Suprapubic skin (tissue), 4 donors: ENCODE measurements around the gene OR1L1.

GRCh38 chr9:121002565-121002985, 47.5 kb downstream of the C5 start:
- PRO-cap, result no peak
- RAMPAGE, long total RNA, 4 experiments, result no peak in any of the 4 experiments

DNA sequence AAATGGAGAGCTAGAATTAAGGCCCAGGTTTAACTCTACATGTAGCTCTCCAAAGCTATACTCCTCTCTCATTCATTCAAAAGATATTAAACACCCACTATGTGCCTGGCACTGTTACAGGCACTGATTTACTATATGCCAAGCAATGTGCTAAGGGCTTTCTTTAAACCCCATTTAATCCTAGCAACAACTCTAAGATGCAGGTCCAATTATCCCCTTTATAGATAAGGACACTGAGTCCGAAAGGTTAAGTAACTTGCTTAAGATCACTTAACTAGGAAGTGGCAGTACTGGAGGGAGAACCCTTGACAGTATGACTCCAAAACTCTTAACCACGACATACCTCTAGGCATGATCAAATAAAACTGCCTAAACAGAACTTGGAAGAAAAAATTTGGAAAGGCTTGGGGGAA, 1.8 kb downstream of the RAB14 start:
- PRO-cap, result no peak
- RAMPAGE, long total RNA, 4 experiments, result no peak in any of the 4 experiments

GRCh38 chr9:121213043-121213712, 11.5 kb upstream of the RAB14 start:
- PRO-cap, result no peak
- RAMPAGE, long total RNA, 4 experiments, result no peak in any of the 4 experiments

DNA sequence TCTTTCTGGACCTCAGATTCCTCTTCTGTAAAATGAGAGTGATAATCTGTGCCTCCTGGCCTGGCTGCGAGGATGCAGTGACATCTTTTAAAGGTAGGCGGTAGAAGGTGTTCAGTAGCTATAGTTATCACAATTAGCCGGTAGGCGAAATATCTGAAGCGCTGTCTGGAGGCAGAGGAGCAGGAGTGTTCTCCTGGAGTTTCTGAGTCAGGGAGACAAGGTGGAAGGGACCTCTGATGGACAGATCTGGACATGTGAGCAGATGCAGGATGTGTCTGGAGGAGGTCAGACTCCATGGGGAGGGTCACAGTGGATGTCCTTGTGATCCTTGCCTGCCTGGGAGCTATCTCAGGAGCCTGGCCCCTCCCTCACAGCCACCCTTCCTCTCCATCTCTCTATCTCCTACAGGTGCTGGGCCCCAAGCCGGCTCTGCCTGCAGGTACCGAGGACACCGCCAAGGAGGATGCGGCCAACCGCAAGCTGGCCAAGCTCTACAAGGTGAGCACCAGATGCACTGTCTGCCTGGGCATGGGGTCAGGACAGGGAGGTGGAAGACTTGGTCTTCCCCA, 45.6 kb downstream of the GSN start:
- PRO-cap, result no peak
- RAMPAGE, long total RNA, 4 experiments, result start-site peak on the plus strand in 2 of 4 experiments, centred at positions 450 to 453 of the sequence, 44 to 138 reads per replicate

- PRO-cap, result no peak
- RAMPAGE, long total RNA, 4 experiments, result no peak in any of the 4 experiments
Measured at GRCh38 chr9:121364043-121364583, 5.9 kb downstream of the STOM start.

GRCh38 chr9:121409965-121410215, 39.8 kb upstream of the STOM start:
- PRO-cap, result no peak
- RAMPAGE, long total RNA, 4 experiments, result no peak in any of the 4 experiments

DNA sequence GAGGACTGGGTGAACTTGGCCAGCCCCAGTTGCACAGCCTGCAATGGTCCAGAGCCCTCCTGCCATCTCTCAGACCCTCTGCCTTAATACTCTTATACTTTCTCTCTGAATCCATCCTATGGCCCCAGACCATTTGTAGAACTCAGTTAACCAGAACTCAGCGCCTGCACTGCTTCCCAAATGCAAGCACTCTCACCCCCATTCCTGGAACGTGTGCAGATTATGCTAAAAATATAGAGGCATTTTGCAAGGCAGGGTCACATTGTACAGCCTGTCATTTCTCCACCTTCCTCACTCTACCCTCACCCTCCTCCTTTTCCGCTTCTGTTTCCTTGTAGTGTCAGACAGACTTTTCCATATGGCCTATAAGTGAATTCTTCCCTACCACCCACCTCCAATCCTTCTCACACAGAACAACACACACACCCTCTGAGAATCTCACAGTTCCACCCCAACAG, 25.4 kb downstream of the GGTA1 start:
- PRO-cap, result no peak
- RAMPAGE, long total RNA, 4 experiments, result no peak in any of the 4 experiments

- PRO-cap, result no peak
- RAMPAGE, long total RNA, 4 experiments, result start-site peak on the plus strand in 1 of 4 experiments, at chr9:121612175-121612639 at its widest, 6 reads per replicate
Measured at GRCh38 chr9:121612318-121612920, 39.0 kb upstream of the DAB2IP start.

GRCh38 chr9:121619831-121620510, 31.5 kb upstream of the DAB2IP start:
- PRO-cap, result no peak
- RAMPAGE, long total RNA, 4 experiments, result no peak in any of the 4 experiments

GRCh38 chr9:121698830-121699657, 47.6 kb downstream of the DAB2IP start:
- PRO-cap, result unidirectional peak, plus-strand start at chr9:121699146; unidirectional peak, plus-strand start at chr9:121699217
- RAMPAGE, long total RNA, 4 experiments, result no peak in any of the 4 experiments

DNA sequence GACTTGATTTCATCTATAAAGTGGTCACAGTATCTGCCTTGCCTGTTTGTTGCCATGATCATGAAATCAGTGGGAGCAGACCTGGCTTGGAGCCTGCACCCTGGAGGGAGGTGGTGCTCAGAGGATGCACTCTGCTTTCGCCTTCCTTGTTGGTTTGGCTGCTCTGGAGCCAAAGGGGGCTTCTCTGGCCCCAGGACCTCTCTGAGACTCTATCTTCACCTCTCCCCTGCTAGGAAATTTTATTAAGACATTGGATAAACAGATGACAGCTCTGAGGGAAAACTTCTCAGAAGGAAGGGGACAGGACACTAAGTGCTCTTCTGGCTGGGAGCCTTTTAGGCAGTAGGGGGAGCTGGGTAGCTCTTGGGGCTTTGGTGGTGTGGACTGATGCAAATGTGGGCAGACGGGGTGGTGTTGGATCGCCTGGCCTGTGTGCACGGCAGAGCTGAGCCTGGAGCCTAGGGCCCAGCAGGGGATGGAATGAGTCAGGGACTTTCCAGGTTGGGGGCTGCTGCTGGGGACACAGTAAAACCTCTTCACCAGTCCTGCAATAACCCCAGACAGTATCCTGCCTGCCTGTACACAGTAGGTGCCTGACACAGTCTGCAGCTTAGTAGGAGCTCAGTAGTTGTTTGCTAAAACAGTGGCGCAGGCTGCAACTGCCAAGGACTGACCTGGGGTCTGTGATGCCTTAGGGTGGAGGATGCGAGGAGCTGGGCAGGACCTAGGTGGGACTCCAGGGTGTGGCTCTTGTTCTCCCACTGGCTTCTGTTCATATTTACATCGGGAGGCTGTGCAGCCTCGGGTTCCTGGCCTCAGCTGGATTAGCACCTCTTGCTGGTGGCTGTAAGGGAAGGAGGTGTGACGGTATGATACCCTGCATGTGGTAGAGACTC, 83.7 kb downstream of the DAB2IP start:
- PRO-cap, result no peak
- RAMPAGE, long total RNA, 4 experiments, result start-site peak on the plus strand in 1 of 4 experiments, centred at position 746 of the sequence, 5 reads per replicate

- PRO-cap, result no peak
- RAMPAGE, long total RNA, 4 experiments, result no peak in any of the 4 experiments
Measured at GRCh38 chr9:121751723-121752729, 100.6 kb downstream of the DAB2IP start.

DNA sequence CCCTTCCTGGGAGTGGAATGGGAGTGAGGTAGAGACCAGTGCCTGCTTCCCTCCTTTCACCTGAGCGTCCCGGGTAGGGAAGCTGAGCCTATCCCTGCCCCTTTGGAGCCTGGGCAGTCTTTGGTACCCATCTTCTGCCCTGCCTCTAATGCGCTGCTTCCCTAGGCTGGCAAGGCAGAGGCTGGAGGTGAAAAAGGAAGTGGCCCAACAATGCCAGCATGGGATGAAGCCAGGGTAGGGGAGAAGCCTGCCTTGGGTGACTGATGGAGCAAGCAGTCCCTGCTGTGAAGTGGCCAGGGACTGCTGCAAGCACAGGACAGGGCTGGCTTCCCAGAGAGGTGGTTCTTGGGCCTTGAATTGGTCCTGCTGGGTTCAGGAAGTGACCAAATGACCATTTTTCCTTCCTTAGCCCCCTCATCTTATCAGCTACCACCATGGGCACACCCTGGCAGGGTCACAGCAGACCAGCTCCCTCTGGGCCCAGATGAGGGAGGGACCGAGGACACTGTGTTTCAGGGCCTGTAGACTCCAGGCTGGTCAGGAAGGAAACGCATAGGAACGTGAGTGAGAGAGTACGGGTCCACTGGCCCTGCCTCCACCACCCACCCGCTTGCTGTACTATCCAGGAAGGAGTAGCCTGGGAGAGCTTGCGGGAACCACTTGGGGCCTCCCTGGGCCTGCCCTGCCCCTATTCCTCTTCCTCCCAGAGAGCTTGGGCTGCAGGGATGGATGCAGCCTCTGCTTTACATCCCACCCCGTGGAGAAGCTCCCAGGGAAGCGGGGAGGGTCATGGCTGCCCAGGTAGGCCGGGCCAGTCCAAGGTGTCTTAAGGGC, 102.5 kb downstream of the DAB2IP start:
- PRO-cap, result no peak
- RAMPAGE, long total RNA, 4 experiments, result no peak in any of the 4 experiments

DNA sequence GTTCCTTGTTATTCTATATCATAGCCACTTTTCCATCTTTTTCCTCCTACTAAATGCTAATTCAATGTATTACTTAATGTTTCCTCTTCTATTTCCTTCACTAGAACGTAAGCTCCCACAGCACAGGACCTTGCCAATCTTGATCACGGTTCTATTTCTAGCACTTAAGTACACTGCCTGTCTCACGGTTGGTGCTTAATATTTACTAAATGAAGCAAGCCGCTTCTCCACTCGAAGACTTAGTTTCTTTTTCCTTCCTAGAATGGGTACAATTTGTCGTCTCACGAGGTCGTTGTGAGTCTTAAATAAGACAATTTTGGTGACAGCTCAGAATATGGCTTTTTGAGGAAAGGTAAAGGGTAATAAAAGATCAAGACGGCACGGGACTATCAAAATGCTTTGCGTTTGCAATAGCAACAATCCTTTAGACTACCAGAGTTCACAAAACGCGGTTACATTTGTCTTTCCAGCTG, 656 bp downstream of the RBM18 start:
- PRO-cap, result no peak
- RAMPAGE, long total RNA, 4 experiments, result no peak in any of the 4 experiments

GRCh38 chr9:122332064-122332612, 38.7 kb upstream of the PTGS1 start:
- PRO-cap, result no peak
- RAMPAGE, long total RNA, 4 experiments, result no peak in any of the 4 experiments

DNA sequence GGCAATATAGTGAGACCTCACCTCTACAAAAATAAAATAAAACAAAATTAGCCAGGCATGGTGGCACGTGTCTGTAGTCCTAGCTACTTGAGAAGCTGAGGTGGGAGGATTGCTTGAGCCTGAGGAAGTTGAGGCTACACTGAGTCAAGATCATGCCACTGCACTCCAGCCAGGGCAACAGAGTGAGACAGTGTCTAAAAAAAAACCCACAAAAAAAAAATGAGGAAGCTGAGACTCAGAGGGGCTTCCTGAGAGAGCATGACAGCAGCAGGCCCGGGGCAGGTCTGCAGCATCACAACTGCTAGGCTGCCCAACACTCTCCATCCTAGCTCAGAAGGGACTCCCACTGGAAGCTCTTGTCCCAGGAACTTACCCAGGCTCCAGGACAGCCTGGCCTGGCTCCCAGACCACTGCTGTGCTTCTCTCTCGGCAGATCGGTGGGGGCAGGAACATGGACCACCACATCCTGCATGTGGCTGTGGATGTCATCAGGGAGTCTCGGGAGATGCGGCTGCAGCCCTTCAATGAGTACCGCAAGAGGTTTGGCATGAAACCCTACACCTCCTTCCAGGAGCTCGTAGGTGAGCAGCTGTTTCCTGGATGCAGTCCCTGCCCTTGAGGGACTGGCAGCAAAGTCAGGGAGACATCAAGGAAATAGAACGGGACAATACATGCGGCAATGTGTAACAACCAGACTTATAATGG, 19.1 kb downstream of the PTGS1 start:
- PRO-cap, result no peak
- RAMPAGE, long total RNA, 4 experiments, result no peak in any of the 4 experiments

DNA sequence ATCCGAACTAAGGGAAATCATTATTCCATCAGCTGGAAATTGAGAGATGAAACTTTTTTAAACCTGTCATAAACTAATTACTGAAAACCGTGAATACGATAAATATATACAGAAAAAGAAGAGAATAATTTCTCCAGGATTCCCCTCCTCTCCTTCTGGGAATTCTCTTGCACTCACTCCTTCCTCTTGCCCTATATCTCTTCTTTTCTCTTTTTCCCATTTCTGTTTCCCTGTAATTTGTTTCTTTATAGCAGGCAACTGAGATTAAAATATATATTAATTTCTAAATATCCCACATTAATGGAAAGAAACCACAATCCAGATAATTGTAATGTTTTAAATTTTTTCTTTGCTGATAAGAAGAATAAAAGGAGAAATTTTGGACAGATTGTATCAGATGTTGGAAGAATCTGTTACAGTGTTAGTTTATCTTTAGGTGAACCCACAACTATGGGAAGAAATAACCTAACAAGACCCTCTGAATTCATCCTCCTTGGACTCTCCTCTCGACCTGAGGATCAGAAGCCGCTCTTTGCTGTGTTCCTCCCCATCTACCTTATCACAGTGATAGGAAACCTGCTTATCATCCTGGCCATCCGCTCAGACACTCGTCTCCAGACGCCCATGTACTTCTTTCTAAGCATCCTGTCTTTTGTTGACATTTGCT, at the start of gene OR1L1:
Gene OR1L1, plus strand, starts transcription at position 451 of the 667 bp plus-strand sequence.
- PRO-cap, result no peak
- RAMPAGE, long total RNA, 4 experiments, result no peak in any of the 4 experiments

DNA sequence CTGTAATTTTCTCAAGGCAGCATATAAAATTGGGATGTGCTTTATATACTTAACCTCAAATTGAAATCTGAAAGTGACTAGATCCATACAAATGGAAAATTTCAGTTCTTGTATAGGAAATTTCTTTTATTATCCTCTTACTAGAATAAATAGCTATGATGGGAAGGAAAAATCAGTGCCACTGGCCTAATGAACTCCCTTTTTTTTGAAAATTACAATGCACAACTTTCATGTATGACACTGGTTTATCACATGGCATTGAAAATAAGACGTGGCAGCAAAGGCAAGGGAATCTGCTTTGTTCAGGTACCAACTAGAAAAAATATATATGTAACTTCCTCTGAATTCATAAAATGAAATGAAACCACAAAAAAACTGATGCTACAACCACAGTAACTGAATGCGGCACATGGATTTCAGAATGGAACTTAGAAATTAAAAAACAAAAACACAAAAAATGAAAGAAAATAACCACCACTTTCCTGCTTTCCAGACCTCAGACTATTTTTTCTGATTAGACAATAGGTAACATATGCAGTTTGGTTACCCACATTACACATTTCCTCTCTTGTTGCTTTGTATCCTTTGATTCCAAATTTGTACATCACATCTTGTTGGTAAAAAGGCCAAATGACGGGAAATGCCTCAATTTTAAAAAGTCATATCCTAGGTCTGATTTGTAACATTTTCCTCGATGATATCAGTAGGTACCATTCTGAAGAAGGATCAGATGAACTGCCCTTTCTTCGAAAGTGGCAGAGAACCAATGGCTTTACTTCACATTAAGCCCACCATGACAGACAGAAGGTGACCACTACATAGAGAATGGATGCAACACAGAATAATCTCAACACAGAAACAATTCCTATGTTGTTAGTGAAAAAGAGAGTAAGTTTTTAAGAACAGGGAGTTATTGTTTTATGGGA, 18.0 kb upstream of the PDCL start:
- PRO-cap, result no peak
- RAMPAGE, long total RNA, 4 experiments, result no peak in any of the 4 experiments

- PRO-cap, result no peak
- RAMPAGE, long total RNA, 4 experiments, result no peak in any of the 4 experiments
Measured at GRCh38 chr9:122908278-122909291, 3.4 kb upstream of the RC3H2 start.

- PRO-cap, result no peak
- RAMPAGE, long total RNA, 4 experiments, result no peak in any of the 4 experiments
Measured at GRCh38 chr9:122954110-122954596, 13.3 kb downstream of the RABGAP1 start.